ENCODE data around the genes RGS7 and EXO1.

DNA sequence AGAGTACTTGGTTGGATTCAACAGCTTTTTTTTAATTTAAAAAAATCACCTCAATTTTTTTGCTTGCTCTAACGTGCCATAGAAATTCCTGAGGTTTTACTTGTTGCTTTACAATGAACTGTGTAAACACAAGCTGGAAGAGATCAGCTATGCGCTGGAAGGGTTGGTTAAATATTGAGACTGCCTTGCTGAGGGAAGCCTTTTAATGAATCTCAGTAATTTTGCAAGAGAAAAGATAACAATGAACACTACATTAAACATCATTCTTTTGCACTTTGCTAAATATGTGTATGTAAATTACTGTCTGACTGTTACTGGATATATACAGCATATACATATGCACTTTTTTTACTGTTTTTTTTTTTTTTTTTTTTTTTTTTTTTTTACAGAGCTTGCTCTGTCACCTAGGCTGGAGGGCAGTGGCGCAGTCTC lies 6.5 kb upstream of the LGALS8 start:
- CAGE, long polyA plus RNA: no peak
- RRBS: no CpG with 5 or more reads among the region's 3 CpGs

- CAGE, long polyA plus RNA: no peak
- RRBS: 56% methylated on average over 2 of the region's 12 CpGs
Measured at GRCh38 chr1:236710531-236710930, 24.2 kb downstream of the ACTN2 start.

DNA sequence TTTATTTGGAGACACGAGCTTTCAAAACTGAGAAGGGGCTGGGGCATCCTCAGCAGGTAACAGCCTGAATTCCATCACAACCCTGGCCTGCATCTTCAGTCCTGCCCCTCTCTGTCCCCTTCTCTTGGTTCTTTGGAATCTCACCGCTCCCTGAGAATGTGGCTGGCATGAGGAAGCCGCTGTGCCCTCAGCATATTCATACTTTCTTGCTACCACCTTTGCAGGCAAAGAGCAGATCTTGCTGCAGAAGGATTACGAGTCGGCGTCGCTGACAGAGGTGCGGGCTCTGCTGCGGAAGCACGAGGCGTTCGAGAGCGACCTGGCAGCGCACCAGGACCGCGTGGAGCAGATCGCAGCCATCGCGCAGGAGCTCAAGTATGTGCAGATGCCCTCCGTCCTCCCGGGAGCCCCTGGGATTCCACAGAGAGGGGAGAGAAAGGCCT lies 50.7 kb upstream of the MTR start:
- CAGE, long polyA plus RNA: no peak
- RRBS: no CpG with 5 or more reads among the region's 21 CpGs

- CAGE, long polyA plus RNA: no peak
- RRBS: 2% methylated on average over 6 of the region's 14 CpGs
Measured at GRCh38 chr1:236794892-236795201, 245 bp upstream of the MTR start.

DNA sequence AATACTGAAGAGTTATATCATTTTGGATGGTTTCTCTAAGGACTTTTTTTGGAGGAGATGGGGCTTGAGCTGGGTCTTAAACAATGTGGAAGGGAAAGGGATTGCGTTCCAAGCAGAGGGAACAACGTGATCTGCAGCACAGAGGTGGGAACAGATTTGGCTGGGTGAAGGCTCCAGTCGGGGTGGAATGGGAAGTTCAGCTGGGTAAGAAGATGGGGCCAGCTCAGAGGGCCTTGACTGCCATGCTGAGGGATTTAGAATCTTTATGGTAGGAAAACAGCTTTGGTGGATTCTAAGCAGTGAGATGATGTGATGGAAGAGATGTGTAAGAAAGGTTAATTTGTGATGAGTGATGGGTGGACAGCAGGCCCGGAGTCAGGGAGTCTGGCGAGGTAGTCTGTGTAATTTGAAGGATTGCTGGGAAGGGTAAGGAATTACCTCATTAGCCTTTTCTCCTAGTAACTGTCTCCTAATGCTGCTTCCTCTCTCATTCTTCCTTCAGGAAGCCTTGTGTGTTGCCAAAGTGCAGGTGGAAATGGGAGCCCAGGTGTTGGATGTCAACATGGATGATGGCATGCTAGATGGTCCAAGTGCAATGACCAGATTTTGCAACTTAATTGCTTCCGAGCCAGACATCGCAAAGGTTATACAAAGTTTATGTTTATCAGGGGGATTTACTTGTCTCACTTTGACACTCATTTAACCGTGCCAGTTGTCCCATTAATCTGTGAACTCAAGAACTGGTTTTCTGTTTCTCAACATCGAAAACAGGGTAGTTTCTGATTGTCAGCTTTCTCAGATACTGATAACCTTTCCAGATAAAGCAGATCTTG lies 40.2 kb downstream of the MTR start:
- CAGE, long polyA plus RNA: no peak
- RRBS: no CpG with 5 or more reads among the region's 9 CpGs

DNA sequence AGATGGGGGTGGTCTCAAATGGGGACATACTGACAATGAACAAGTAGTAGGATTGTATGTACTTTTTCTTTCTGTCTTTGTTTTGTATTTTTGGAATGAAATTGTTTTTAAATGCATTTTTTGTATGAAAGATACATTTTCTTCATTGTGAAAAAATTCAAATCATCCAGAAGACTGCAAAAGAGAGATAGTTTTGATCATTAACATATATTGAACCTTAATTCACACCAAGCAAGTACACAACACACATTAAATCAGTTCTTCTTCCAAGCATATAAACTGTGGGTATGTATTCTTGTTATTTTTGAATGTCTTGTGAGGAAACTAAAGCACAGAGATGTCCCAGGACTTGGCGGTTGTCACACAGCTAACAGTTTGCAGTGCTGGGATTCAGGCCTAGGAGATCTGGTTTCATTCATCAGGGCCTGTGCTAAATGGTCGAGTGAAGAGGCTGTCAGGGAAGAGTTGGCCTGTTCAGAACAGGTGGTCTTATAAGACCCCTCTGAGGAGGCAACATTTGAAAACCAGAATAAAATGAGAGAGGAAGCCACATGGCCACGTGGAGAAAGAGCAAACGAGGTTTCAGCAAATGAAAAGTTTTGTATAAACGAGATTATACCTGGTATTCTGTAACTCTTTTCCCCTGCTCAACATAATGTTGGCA lies 45.1 kb downstream of the MTR start:
- CAGE, long polyA plus RNA: no peak
- RRBS: no CpG with 5 or more reads among the region's 5 CpGs

- CAGE, long polyA plus RNA: no peak
- RRBS: no CpG with 5 or more reads among the region's 7 CpGs
Measured at GRCh38 chr1:237146101-237146738, 104.2 kb downstream of the RYR2 start.

DNA sequence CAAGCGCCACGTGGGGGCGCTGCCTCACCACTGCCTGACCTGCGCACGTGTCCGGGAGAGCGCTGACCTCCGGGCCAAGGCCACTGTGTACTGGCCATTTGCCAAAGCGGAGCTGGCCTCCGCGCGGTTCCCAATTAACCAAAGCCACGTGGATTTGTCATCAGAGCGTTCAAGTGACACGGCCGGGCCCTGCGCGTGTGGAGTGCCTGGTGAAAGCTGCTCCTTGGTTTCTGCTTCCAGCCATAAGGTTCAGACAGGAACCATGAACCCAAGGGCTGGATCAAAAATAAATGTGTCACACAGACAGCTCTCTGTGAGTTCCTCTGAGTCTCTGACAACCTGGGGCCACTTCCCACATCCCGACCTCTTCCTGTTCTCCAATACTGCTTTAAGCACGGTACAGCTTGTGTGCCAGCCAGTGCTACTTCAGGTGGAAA lies 26.3 kb downstream of the ZP4 start:
- CAGE, long polyA plus RNA: no peak
- RRBS: 4% methylated on average over 4 of the region's 20 CpGs

GRCh38 chr1:238346182-238346736 lies 455.5 kb upstream of the ZP4 start:
- CAGE, long polyA plus RNA: no peak
- RRBS: no CpG with 5 or more reads among the region's 2 CpGs

- CAGE, long polyA plus RNA: no peak
- RRBS: no CpG with 5 or more reads among the region's 8 CpGs
Measured at GRCh38 chr1:239684314-239685038, 298.1 kb downstream of the CHRM3 start.

GRCh38 chr1:240562097-240562513 lies 49.9 kb downstream of the GREM2 start:
- CAGE, long polyA plus RNA: no peak
- RRBS: no CpG with 5 or more reads among the region's 5 CpGs

DNA sequence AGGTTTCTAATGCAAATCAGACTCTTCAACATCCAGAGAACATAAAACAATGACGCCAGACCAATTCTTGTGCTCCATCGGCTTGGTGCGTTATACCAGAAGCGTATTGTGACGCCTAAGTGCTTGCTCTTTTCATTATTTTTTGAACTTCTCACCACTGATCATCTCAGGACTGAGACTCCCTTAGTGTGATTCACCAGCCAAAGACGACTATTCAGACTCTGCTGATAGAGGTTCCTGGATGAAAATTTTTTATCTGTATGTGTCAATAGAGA lies 791 bp upstream of the GREM2 start:
- CAGE, long polyA plus RNA: no peak
- RRBS: no CpG with 5 or more reads among the region's 6 CpGs

- CAGE, long polyA plus RNA: no peak
- RRBS: 1% methylated on average over 102 of the region's 126 CpGs
Measured at GRCh38 chr1:241356607-241357613, at the start of gene RGS7. Gene RGS7, minus strand, starts transcription at chr1:241357205.

DNA sequence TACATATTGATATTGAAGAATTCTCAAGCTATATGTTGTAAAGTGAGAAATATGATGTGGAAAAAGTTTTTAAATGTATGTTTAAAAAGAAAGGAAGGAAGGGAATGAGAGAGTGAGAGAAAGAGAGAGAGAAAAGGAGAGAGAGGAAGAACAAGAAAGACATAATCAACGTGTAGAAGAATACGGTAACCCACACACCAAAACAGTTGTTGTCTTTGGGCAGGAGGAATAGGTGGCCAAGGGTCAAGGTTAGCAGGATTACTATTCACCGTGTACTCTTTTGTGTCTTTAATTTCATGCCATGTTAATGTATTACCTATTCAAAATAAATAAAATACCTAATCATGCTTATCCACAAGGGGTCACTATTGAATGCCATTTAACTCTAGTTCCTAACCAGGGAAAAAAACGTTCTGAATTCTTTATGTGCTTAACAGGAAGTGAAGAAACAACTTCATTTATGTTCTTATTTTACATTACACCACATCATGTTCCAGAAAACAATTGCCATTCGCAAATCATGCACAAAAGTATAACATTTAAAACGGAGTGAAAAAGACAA lies 975 bp upstream of the KMO start:
- CAGE, long polyA plus RNA: no peak
- RRBS: no CpG with 5 or more reads among the region's 6 CpGs

GRCh38 chr1:241610052-241610511 lies 30.1 kb downstream of the CHML start:
- CAGE, long polyA plus RNA: no peak
- RRBS: no CpG with 5 or more reads among the region's 6 CpGs

GRCh38 chr1:241748958-241749601 lies 97.0 kb downstream of the WDR64 start:
- CAGE, long polyA plus RNA: no peak
- RRBS: no CpG with 5 or more reads among the region's 12 CpGs

DNA sequence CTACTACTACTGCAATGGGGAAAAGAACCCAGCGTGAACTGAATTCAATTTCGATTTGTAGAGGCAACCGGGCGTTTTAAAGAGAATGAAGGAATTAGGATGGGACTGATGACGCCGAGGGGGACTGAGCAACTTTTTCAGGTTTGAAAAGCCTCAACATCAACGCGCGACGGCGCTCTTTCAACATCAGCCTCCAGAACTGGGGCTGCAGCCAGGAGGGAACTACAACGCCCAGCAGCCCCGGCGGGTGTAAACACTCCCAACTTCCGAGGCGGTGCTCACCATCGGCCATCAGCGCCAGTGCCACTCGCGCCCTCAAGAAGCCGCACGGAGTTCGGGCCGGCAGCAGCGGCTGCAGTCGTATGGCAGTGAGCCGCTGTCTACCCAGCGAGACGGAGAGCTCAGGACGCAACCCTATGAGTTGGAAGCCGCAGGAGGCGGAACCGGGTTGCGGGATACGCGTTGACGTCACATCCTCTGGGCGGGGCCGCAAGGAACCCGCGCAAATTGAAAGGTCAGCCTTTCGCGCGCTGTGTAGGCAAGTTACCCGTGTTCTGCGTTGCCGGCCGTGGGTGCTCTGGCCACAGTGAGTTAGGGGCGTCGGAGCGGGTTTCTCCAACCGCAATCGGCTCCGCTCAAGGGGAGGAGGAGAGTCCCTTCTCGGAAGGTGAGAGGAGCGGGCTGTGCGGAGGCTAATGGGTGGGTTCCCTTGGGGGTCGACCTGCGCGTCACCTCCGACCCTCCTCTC lies at the start of gene EXO1:
TSS of gene EXO1 (plus strand) at position 518 of the 748 bp plus-strand sequence.
- CAGE, long polyA plus RNA: no peak
- RRBS: under 1% methylated on average over 21 of the region's 61 CpGs

DNA sequence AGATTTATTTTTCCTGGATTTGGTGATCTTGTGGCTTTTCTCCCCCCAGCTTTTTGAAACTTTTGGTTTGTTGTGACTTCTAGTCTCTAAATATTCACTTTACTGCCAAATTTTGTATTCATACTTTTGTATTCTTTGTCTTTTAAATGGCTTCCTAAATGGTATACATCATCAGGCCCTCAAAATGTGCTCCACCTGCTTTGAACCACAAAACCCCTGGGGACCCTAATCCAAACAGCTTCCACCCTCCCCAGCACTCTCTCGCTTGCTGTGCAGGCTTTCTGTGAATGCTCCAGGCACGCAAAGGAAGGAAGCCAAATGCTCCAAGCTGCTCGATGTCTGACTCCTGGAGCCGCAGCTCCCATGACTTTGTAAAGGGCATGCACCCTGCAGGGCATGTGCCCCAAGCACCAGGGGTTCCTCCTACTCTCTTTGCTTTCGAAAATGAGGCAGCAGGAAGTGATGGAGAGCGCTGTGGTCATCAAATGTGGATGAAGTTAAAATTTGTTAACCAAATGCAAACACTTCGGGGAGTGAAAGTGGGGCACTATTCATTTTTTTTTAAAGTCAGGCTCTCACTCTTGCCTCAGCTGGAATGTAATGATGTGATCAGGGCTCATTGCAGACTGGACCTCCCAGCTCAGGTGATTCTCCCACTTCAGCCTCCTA lies 141.0 kb downstream of the CEP170 start:
- CAGE, long polyA plus RNA: no peak
- RRBS: no CpG with 5 or more reads among the region's 7 CpGs

GRCh38 chr1:243235459-243235880 lies 19.6 kb downstream of the CEP170 start:
- CAGE, long polyA plus RNA: no peak

- CAGE, long polyA plus RNA: no peak
- RRBS: no CpG with 5 or more reads among the region's 10 CpGs
Measured at GRCh38 chr1:243508173-243508606, 252.3 kb downstream of the SDCCAG8 start.